Caco-2 (cell line): Measurements from ENCODE around the genes KCNK18 and EMX2.

GRCh38 chr10:114696729-114697694 is 38.9 kb upstream of the ABLIM1 start:
- PRO-cap: no peak
- RRBS: no CpG with 5 or more reads among the region's 12 CpGs

DNA sequence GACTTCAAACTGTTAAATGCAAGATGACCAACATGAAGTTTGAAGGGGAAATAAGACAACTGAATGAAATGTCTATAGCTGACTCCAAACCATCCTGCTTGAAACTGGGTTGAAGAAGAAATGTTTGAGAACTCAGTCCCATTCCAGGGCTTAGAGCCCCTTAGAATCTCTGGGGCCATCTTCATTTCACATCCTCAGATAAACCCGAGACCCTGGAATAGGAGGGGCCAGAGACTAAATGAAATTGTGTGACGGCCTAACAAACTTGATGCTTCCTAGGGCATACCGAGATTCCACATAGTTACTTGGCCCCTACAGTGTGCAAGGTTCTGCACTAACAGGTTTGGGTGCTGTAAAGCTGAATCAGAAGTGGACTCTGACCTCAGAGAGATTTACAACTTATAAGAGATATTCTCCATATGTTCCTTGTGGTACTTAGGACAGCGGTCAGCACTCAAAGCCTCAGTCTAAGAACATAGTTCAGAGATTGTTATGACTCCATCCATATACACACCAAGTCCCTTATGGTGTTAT is 55.2 kb upstream of the FHIP2A start:
- PRO-cap: no peak
- RRBS: no CpG with 5 or more reads among the region's 4 CpGs

DNA sequence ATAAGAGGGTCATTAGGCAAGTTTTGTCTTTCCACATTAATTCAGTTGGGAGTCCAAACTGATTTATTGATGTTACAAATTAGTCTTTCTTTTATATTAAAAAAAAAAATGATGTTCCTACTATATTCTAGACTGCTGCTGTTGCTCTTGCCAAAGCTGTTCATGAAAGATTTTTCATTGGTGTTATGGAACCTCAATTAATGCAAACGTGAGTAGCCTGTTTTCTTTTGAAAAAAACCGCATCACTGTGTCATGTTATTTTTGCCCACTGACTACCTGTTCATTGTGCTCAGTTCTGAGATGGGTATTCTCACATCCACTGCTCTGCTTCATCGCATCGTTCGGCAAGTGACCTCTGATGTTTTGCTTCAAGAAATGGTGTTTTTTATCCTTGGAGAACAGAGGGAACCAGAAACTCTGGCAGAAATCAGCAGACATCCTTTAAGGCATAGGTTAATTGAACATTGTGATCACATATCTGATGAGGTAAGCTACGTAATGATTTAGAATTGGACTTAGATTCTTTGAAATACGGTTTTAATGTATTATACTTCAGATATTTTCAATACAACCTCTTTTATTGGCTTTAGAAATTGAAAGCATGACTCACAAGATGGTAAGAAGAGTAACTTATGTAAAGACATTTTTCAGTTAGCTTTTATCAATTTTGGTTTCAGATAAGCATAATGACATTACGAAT is 24.5 kb downstream of the FHIP2A start:
- PRO-cap: no peak
- RRBS: no CpG with 5 or more reads among the region's 8 CpGs

DNA sequence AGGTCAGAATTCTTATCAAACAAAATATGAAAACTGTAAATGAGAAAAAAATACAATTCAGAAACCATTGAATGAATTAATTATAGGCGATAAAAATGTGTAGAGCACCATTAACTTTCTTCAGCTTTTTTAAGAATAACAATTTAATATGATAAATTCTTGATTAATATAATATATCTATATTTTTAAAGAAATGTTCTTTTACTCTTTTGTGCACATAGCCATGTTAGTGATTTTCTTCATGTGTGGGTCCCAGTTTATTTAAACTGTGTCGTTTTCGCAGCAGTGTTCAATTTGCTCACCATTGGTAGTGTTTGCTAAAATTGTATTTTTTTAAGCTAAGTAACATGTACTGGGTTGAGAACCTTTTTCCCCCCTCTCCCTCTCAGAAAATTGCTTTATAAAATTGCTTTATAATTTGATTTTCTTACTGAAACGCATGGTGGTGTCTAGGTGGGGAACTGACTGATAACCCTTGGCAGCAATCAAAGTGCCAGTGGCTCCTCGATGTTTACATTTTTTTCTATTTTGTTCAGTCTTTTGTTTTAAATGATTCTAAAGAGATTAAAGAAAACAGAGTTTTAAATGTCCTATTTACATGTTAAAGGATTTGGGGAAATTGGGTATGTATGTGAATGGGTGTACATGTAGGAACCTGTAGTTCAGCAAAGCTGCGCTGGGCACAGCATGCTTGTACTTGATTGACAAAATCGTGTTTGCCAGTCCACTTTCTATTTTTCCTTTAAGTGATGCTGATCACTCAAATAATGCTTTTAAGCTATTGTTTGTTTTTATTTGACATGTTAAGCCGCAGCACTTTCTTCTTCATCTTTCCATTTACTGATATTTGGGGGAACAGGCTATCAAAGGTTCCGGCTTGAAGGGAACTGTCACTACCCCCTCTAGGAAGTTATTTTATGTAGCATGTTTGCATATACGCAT is 40.7 kb downstream of the FHIP2A start:
- PRO-cap: no peak
- RRBS: no CpG with 5 or more reads among the region's 10 CpGs

GRCh38 chr10:116071485-116072087 is 201.4 kb downstream of the GFRA1 start:
- PRO-cap: no peak
- RRBS: no CpG with 5 or more reads among the region's 5 CpGs

GRCh38 chr10:116167464-116167735 is 105.6 kb downstream of the GFRA1 start:
- PRO-cap: no peak
- RRBS: no CpG with 5 or more reads among the region's 2 CpGs

- PRO-cap: no peak
- RRBS: no CpG with 5 or more reads among the region's 3 CpGs
Measured at GRCh38 chr10:116671496-116671967, 1.8 kb upstream of the C10orf82 start.

DNA sequence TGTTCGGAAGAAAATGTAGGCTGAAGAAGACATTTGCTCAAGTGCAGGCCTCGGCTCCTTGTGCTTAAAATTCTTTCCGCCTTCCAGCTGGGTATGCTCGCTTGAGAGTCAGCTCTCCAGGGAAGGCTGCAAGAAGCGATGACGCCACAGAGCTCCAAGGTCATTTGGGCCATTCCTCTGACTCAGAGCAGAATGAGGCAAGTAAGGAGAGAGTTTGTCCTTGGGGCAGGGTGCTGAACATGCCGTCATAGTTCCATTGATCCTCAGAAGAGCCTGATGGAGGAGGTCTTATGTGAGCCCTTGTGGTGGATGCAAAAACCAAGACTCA is 27.4 kb upstream of the HSPA12A start:
- PRO-cap: no peak
- RRBS: no CpG with 5 or more reads among the region's 7 CpGs

- PRO-cap: no peak
- RRBS: no CpG with 5 or more reads among the region's 6 CpGs
Measured at GRCh38 chr10:116987753-116988095, 17.3 kb downstream of the SHTN1 start.

GRCh38 chr10:117167718-117167958 is 29.6 kb upstream of the VAX1 start:
- PRO-cap: no peak
- RRBS: 93% methylated on average over 10 of the region's 19 CpGs

GRCh38 chr10:117168768-117169520 is 28.3 kb upstream of the KCNK18 start:
- PRO-cap: no peak
- RRBS: no CpG with 5 or more reads among the region's 32 CpGs

DNA sequence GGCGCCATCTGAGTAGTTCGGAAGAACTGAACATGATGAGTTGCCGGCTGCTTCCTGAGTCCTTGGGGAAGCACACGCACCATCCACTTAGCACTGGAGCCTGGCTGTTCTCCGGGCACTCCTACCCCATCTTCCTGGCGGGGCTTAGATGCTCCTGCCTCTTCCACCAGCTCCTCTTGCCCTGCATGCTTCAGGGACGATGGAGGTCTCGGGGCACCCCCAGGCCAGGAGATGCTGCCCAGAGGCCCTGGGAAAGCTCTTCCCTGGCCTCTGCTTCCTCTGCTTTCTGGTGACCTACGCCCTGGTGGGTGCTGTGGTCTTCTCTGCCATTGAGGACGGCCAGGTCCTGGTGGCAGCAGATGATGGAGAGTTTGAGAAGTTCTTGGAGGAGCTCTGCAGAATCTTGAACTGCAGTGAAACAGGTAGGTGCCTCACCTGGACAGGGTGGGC is at the start of gene KCNK18:
TSS of gene KCNK18 (plus strand) at position 200 of the 450 bp plus-strand sequence.
- PRO-cap: no peak
- RRBS: 75% methylated on average over 4 of the region's 10 CpGs

DNA sequence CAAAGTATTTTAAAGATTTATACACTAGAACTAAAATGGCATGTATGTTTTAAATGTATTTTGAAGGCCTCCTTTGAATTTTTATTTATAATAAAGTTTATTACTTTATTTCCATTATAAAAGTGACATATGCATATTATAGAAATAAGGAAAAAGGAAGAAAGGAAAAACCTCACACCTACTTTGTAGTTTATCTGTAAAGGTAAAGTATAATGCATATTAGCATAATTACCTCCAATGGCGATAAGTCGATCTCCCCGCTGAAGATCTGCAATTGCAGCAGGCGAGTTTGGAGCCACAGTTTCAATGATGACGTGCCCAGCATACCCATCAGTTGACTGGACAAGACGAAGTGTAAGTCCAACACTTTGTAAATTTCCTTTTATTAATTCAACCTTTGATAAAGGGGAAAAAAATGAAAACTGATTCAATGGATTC is 49.1 kb downstream of the SLC18A2 start:
- PRO-cap: no peak
- RRBS: no CpG with 5 or more reads among the region's 6 CpGs

DNA sequence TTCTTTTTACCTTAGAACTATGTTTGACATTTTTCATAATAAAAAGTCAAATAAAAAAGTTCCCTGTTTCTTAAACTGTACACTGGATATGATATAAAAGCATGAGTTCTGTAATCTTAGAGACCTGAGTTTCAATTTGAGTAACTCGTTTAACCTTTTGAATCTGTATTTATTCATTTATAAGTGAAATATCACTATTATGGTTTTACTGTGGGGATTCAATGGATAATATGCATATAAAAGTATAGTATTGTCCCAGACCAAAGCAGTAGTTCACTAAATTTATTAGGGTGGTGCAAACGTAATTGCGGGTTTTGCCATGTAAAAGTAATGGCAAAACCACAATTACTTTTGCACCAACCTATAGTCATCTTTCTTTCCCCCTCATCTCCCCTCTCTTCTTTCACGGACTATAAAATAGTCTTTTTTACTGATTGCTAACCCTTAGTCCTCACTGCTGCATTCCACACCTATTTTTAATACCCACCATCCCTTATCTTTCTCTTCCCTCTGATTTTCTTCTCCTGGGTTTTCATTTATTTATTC is 17.1 kb downstream of the PDZD8 start:
- PRO-cap: no peak
- RRBS: no CpG with 5 or more reads among the region's 4 CpGs

DNA sequence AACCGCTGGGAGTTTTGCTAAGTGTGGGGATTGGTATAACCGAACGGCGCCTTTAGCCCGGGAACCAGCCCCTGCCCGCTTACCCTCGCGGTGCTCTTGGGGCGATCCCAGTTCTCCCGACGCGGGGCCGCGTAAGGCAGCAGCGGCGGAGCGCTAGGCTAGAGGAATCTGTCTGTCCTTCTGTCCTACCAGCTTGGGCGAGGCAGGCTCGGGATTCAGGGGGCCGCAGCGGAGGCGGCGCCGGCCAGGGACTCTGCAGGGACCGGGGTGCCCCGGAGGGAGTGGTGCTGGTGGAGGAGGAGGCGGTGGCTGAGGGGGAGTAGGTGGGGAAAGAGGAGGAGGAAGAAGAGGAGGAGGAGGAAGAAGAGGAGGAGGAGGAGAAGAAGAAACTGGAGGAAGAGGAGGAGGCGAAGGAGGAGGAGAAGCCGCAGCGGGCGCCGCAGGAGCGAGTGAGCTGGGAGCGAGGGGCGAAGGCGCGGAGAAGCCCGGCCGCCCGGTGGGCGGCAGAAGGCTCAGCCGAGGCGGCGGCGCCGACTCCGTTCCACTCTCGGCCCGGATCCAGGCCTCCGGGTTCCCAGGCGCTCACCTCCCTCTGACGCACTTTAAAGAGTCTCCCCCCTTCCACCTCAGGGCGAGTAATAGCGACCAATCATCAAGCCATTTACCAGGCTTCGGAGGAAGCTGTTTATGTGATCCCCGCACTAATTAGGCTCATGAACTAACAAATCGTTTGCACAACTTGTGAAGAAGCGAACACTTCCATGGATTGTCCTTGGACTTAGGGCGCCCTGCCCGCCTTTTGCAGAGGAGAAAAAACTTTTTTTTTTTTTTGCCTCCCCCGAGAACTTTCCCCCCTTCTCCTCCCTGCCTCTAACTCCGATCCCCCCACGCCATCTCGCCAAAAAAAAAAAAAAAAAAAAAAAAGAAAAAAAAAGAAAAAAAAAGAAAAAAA is at the start of gene EMX2:
TSS of gene EMX2 (plus strand) at position 733 of the 952 bp plus-strand sequence.
- PRO-cap: bidirectional peak, plus-strand start at position 110 of the sequence, minus-strand start at position 136 of the sequence; bidirectional peak, plus-strand start at position 667 of the sequence, minus-strand start at position 510 of the sequence
- RRBS: 2% methylated on average over 10 of the region's 64 CpGs

- PRO-cap: no peak
- RRBS: 31% methylated on average over 22 of the region's 30 CpGs
Measured at GRCh38 chr10:117544636-117545190, 2.2 kb downstream of the EMX2 start.

DNA sequence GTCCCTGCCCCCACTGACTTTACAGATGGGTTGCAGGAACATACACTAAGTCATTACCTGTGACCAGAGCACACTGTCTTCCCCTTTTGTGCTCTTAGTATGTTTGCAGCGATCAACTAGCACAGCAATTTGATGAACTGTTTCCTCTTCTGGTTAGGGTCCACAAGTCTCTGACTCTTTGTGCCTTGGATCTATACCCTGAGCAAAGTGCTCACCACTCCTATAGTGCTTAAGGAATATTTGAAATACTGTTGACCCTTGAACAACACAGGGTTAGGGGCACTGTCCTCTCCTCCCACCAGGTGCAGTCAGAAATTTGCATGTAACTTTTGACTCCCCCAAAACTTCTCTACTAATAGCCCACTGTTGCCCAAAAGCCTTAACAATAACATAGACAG is 145.6 kb downstream of the RAB11FIP2 start:
- PRO-cap: no peak
- RRBS: no CpG with 5 or more reads among the region's 1 CpG

DNA sequence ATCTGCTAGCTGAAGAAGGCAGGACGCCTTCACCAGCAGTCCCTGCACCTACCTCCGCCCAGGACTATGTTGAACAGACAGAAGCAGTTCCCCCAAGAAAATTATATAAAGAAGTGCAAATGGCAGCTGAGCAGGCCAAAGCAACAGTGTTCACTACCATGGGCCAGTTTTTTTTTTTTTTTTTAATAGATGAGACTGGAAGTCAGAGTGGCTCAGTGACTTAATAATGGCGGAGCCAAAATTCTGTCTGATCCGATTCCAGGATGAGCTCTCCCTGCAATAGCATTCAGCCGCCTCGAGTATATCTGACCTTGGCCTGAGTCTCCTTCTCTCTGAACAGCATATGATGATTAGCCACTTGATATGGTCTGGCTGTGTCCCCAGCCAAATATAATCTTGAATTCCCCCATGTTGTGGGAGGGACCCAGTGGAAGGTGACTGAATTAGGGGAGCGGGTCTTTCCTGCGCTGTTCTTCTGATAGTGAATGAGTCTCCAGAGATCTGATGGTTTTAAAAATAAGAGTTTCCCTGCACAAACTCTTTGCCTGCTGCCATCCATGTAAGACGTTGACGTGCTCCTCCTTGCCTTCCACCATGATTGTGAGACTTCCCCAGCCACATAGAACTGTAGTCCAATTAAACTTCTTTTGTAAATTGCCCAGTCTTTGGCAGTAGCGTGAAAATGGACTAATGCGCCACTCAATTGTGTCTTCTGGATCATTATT is 76.8 kb upstream of the PRLHR start:
- PRO-cap: no peak
- RRBS: no CpG with 5 or more reads among the region's 12 CpGs

DNA sequence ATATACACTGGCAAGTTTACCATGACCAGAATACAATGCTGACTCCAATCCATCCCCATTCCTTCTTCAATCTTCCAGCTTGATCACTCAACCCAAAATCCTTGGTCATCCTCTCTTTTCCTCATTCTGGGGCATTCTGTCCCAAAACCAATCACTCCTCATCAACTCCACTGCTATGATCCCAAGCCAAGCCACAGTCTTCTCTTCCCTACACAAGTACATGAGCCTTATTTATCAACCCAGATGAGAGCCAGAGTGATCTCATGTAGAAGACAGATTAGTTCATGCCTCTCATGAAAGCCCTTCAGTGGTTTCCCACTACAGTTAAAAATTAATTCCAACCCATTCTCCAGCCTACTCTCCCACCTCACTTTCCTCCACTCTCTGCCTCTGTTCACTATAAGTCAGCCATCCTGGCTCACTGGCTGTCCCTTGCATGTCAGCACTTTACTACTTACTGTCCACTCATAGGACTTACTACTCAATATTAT is 67.4 kb downstream of the CACUL1 start:
- PRO-cap: no peak

DNA sequence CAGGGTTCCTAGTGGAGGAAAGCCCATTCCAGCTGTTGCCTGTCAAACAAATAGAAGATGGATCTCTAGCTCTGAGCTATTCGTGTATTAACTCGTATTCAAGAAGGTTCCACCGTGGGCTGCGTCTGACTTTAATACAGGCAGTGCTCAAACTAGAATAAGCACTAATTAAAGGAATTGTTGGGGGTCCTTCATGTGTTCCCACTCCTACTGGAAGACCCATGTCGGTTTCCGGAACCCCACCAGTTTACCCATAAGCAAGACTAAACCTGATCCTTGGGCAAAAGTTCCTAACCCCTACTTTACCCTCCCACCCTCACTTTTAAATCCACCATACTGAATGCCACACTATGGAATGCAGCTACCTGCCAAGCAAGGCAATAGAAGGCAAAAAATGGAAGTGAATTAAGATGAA is 2.2 kb downstream of the NANOS1 start:
- PRO-cap: no peak
- RRBS: no CpG with 5 or more reads among the region's 6 CpGs